ENCODE measurements around a stretch of chr21.

- PRO-cap, 4 experiments: no peak in any of the 4 experiments
- RAMPAGE, long total RNA, 4 experiments: no peak in any of the 4 experiments
Measured at GRCh38 chr21:33268085-33268759, 2.1 kb downstream of the IL10RB start.

DNA sequence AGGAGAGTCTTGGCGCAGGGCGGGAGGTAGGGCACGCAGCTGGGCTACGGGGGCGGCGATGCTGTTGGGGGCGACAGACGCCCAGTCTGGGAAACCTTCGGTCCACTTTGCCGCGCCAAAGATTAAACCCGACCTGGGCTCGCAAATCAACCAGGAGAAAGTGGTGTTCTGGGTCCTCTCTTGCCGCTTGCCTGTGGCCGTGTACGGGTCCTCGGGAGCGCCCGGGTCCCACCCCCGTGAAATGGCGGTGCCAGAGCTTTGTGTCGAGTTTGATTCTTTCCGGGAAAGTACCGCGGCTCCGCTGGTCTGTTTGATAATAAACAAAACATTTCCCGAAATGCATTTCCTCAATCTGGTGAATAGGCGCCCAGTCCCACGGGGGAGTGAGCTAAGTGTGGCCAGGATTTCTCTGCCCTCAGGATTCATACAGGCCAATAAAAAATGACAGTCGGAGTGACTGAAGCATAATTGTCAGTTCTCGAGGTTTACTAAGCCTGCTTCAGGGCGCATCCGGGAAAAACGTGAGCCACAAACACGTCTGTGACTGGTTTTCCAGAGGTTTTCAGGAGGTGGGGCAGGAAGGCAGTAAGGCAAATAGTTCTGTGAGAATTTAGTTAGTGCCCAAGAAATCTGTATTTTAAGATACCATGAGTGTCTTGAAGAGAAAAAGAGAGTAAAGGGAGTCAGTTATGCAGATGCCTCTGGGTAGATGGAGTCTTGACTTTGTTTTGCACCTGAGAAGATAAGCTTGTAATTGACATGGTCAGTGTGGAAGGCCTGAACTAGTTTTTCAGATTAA is 574 bp downstream of the IFNAR1 start:
- PRO-cap, 4 experiments: peak in 4 of 4 experiments; most common plus-strand start position 370 of the sequence (in 4); most common minus-strand start position 289 of the sequence (in 3)
- RAMPAGE, long total RNA, 4 experiments: no peak in any of the 4 experiments

DNA sequence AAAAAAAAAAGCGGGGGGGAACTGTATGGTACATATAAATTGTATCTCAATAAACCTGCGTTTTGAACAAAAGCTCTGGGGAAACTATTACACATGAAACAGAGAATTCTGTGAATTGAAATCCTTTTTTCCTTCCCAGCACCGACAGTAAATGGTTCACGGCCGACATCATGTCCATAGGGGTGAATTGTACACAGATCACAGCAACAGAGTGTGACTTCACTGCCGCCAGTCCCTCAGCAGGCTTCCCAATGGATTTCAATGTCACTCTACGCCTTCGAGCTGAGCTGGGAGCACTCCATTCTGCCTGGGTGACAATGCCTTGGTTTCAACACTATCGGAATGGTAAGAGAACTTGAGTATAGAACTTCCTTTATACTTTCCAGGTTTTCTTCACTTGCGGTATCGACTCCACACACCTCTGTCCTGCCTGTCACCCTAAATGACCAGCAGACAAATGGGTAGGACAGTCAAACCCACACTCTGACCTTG is 18.2 kb downstream of the IFNGR2 start:
- PRO-cap, 4 experiments: no peak in any of the 4 experiments
- RAMPAGE, long total RNA, 4 experiments: start-site peak on the plus strand in 1 of 4 experiments, centred at position 291 of the sequence, 19 reads per replicate

GRCh38 chr21:33436678-33437622 is 33.7 kb downstream of the IFNGR2 start:
- PRO-cap, 4 experiments: peak in 1 of 4 experiments; most common plus-strand start chr21:33436887 (in 1)
- RAMPAGE, long total RNA, 4 experiments: no peak in any of the 4 experiments

- PRO-cap, 4 experiments: no peak in any of the 4 experiments
- RAMPAGE, long total RNA, 4 experiments: no peak in any of the 4 experiments
Measured at GRCh38 chr21:33765629-33766549, 123.6 kb downstream of the ITSN1 start.

DNA sequence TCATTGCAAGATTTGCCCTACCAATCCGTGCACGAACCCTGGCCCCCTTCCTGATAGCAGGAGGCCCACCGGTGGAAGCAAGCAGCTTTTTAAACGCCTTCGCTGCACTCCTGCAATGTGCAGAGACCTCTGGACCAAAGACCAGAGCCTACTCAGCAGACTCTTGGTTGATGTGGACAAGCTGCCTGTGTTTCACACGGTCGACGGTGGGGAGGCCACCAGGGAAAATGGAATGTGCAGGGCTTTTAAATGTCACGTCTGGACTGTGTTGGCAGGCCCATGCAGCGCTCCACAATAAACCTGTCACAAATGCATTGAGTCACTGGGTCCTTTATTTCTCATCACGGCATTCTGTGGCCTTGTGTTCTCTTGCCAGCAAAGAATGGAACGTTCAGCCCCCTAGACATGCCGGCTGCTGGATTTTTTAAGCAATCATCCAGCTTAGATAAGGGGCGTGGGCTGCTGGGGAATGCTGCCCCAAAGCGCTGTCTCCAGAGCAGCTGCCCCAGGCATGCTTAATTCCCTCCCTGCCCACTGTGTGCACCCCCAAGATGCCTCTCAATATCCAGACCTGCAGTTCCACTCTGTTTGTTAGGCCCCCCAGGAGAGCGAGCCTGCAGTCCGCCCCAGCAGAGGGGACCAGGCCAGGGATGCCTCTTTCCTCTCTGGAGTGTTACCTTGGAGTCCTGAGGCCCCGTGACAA is 71.4 kb downstream of the ATP5PO start:
- PRO-cap, 4 experiments: no peak in any of the 4 experiments
- RAMPAGE, long total RNA, 4 experiments: no peak in any of the 4 experiments

GRCh38 chr21:33902334-33903522 is 12.9 kb downstream of the ATP5PO start:
- PRO-cap, 4 experiments: no peak in any of the 4 experiments
- RAMPAGE, long total RNA, 4 experiments: no peak in any of the 4 experiments

DNA sequence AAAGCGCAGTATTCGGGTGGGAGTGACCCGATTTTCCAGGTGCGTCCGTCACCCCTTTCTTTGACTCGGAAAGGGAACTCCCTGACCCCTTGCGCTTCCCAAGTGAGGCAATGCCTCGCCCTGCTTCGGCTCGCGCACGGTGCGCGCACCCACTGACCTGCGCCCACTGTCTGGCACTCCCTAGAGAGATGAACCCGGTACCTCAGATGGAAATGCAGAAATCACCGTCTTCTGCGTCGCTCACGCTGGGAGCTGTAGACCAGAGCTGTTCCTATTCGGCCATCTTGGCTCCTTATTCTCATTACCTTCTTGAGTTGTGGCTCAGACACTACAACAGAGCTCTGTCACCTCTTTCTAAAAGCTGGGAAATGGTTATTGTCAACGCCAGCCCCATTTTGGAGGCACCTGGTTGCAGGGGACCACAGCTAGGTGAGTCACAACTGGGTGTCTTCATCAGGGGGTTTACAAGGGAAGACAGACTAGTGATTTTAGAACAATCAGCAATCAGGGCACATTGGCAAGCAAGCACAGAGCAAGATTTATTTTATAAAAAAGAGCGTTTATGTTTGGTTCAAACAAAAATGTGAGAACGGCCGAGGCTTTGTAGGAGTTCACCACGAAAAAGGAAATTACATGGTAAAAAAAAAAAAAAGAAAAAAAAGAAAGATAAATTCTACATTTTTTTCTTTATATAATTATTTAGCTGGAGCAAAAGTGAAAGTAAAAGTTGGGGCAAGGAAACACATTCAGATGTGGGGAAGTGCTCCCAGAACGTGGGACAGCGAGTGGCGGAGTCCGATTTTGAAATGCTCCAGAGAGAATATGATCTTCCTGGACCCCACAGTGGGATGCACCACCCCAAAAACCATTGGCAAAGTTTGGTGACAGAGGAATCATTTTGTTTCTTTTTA is 16.0 kb upstream of the ATP5PO start:
- PRO-cap, 4 experiments: peak in 4 of 4 experiments; most common plus-strand start position 745 of the sequence (in 3); most common minus-strand start position 464 of the sequence (in 1)
- RAMPAGE, long total RNA, 4 experiments: start-site peak on the plus strand in 1 of 4 experiments, centred at position 134 of the sequence, 14 reads per replicate

GRCh38 chr21:33932225-33932695 is 16.7 kb upstream of the ATP5PO start:
- PRO-cap, 4 experiments: no peak in any of the 4 experiments
- RAMPAGE, long total RNA, 4 experiments: no peak in any of the 4 experiments

DNA sequence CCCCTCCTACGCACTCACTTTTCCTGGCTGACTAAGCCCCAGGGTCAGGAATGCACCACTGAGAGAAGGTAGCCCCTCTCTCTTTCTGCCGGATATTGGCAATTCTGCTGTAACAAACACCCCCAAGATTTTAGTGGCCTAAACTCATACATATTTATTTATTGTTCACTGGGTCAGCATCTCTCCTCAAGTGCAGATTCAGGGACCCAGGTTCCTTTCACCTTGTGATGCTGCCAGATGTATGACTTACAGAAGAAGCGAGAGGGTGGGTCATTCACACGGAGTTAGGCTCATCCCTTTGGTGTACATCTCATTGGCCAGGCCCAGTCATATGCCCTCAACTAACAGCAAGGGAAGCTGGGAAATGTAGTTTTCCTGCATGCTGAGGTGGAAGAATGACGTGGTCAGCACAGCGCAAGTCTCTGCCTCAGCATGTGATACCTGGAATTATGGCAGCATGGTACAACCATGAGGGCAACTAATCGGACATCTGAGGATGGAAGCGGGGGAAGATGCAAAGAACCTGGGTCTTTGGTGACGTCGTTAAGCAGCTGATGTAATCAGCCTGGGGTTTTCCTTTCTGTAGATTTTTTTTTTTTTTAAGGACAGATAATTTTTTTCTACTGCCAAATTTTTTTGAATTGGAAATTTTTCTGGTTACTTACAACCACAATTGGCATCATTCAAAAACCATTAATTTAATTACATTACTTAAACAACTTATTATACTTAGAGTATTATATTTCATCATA is 43.3 kb upstream of the MRPS6 start:
- PRO-cap, 4 experiments: no peak in any of the 4 experiments
- RAMPAGE, long total RNA, 4 experiments: no peak in any of the 4 experiments

DNA sequence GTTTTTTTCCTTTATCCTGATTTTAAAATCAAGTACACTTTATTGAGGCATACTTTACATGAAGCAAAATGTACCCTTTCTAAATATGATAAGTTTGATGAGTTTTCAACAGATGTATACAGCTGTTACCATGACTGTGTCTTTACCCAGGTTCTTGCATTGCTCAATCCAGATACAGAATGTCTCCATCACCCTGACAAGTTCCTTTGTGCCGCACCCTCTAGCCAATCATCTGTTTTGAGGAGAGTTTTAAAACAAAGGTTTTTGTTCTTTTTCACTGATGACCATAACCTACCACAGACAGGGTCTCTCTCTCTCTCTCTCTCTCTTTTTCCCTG is 1.1 kb upstream of the KCNE1 start:
- PRO-cap, 4 experiments: peak in 2 of 4 experiments; most common plus-strand start position 277 of the sequence (in 1)
- RAMPAGE, long total RNA, 4 experiments: no peak in any of the 4 experiments

DNA sequence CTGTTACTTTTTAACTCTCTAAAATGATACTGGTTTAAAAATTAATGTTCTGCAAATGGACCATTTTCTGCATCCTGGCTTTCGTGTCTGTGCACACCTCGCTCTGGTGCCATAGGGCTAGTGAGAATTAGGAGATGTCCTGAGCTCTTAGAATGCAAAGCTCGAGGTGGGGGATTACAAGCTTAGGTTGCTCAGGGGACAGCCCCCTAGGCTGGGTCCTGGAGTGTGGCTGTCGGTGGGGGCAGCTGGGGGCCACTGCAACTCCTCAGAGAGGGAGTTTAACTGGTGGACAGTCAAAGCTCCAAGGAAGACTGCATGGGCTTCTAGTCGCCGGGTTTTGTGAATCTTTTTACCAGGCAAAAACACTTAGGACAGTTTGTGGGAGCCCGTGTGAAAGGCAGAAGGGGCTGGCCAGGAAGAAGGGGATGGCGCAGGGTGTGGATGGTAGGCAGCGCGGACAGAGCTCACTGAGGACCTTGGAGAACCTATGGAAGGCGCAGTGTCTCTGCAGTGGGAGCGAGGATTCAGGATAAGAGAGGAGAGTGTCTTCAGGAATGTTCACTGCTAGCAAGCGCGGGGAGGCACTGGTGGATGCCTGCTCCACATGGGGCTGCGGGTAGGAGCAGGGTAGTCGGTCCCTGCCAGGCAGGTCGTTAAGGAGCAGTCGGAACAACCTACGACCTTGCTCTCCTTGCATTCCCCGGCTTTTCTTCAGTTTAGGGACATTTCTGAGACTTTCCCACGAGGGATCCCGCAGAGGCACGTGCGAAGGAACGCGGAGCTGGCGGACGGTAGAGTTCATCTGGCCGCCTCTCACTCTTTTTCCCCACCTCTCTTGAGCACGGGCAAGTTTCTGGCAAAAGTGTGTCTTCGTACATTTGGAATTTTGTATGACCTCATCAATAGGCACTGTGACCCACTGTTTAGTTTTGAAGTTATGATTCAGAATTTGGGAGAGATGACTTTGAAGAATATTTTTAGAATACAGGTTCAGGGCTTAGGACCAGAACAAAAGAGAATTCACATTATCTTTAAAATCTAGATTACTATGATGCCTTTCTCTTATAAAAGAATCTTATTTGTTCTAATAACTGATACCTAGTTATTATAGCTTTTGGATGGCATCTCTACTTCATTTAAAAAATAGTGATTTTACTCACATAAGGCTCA is 13.0 kb upstream of the KCNE1 start:
- PRO-cap, 4 experiments: no peak in any of the 4 experiments
- RAMPAGE, long total RNA, 4 experiments: start-site peak on the plus strand in 1 of 4 experiments, centred at position 188 of the sequence, 5 reads per replicate

DNA sequence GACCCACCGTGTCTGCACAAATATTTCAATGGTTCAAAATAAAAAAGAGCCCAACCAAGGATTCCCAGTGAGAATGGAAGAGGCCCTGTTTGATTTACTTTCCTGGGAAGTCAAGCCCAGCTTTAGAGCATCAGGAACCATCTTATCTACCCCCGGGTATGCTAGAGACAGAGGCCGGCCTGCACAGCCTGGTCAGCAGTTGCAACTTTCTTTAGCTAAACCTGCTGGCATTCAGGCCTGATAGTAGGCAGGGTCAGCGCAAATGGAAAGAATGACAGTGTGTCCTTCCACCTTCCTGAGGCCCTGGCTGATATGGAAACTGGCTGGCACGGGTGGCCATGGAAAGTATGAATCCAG is 34.9 kb downstream of the RCAN1 start:
- PRO-cap, 4 experiments: no peak in any of the 4 experiments
- RAMPAGE, long total RNA, 4 experiments: no peak in any of the 4 experiments

GRCh38 chr21:34699528-34700130 is 30.8 kb downstream of the CLIC6 start:
- PRO-cap, 4 experiments: no peak in any of the 4 experiments
- RAMPAGE, long total RNA, 4 experiments: no peak in any of the 4 experiments

DNA sequence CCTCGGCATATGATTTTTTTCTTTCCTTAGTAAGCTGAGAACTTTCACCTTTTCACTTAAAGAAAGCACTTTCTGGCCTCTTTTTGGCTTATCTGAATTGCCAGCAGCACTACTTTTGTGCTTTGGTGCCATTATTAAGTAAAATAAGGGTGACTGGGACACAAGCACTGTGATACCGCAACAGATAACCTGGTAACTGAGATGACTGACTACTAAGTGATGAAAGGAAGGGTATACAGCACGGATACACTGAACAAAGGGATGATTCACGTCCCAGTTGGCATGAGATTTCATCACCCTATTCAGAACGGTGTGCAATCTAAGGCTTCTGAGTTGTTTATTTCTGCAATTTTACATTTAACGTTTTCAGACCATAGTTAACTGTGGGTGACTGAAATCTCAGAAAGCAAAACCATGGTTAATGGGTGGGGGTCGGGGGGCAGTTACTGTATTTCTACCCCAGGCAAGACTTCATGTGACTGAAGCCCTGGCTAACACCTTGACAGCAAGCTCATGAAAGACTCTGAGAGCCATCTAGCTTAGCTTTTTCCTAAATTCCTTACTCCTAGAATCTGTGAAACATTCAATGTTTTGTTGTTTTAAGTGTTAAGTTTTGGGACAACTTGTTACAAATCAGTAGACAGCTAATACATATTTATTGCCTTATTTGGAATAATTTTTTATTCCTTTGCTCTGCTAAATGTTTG is 102.8 kb downstream of the CLIC6 start:
- PRO-cap, 4 experiments: no peak in any of the 4 experiments
- RAMPAGE, long total RNA, 4 experiments: no peak in any of the 4 experiments

- PRO-cap, 4 experiments: no peak in any of the 4 experiments
- RAMPAGE, long total RNA, 4 experiments: no peak in any of the 4 experiments
Measured at GRCh38 chr21:34788638-34789399, 120.0 kb downstream of the CLIC6 start.

DNA sequence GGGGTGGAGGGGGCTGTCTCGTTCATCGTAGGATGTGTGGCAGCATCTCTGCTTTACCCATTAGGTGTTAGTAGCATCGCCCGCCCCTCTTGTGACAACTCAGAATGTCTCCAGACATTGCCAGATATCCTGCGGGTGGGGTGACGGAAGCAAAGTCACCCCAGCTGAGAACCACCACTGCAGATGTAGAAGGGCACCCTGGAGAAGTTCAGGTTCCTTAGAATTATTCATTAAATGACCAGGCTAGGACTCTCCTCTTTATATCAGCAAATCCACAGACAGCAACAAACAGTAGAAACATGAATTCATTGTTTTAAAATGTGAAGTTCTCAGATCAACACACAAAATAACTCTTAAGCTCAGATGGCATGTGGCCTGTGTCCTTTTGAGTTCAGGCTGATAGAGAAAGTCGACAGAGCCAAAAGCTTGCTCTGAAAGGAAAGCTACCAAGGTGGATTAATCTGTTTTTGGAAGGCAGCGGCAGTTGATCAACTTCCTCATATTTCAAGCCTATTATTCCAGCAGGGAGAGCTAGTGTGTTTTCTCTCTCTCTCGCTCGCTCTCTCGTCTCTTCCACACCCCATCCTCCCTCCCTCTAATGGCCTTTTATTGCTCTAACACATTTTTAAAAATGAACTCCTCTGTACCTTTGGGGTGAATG is 126.1 kb downstream of the CLIC6 start:
- PRO-cap, 4 experiments: no peak in any of the 4 experiments
- RAMPAGE, long total RNA, 4 experiments: no peak in any of the 4 experiments

DNA sequence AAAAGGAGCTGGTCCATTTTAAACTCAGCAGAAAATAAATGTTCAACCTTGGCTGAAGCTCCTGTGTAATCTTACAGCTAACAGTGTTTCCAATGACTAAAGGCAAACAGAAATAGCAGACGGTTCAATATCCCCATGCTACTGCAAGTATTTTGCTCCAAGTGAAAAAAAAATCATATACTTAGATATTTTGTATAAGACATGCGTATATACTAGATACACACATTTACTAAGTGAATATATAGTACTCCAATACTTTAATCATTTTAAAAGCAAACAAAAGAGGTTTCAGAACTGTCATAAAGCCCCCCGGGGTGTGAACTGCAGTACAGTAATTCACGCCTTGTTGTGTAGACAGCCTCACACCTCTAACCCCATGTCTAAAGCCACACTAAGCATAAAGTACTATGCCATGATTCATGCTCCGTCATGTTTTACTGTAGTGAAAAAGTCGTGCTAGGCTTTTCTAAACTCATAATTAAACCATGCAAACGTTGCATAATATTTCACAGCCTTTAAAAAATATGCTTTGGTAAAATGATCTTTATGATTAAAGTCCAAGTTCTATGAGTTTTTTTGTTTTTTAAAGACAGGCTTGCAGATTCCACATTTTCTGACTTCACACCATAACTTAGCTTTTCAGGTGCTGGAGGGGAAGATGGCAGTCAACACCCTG is 132.3 kb downstream of the CLIC6 start:
- PRO-cap, 4 experiments: no peak in any of the 4 experiments
- RAMPAGE, long total RNA, 4 experiments: no peak in any of the 4 experiments

GRCh38 chr21:34803949-34804714 is 135.3 kb downstream of the CLIC6 start:
- PRO-cap, 4 experiments: peak in 3 of 4 experiments; most common plus-strand start chr21:34804179 (in 2)
- RAMPAGE, long total RNA, 4 experiments: no peak in any of the 4 experiments

- PRO-cap, 4 experiments: no peak in any of the 4 experiments
- RAMPAGE, long total RNA, 4 experiments: no peak in any of the 4 experiments
Measured at GRCh38 chr21:34838908-34839740, 170.3 kb downstream of the CLIC6 start.